K562 (cell line): ENCODE data around the gene TACC2.

- RAMPAGE, long total RNA, result no peak
- RRBS, result no CpG with 5 or more reads among the region's 13 CpGs
PRO-cap:
- standard, result no peak
- CoPRO, capped RNA only, 2 experiments, result no peak in any of the 2 experiments
- CoPRO, capped and uncapped RNA, 2 experiments, result no peak in any of the 2 experiments
- CoPRO, uncapped RNA only, 2 experiments, result no peak in any of the 2 experiments
CAGE:
- cytosol, long polyA plus RNA, result no peak
- long polyA plus RNA, result no peak
- nucleolus, long total RNA, result no peak
- nucleus, long polyA plus RNA, result no peak
Measured at GRCh38 chr10:119267260-119267900, 60.0 kb downstream of the GRK5 start.

- RAMPAGE, long total RNA, result no peak
- RRBS, result no CpG with 5 or more reads among the region's 12 CpGs
PRO-cap:
- standard, result no peak
- CoPRO, capped RNA only, 2 experiments, result no peak in any of the 2 experiments
- CoPRO, capped and uncapped RNA, 2 experiments, result no peak in any of the 2 experiments
- CoPRO, uncapped RNA only, 2 experiments, result no peak in any of the 2 experiments
CAGE:
- cytosol, long polyA plus RNA, result no peak
- long polyA plus RNA, result no peak
- nucleolus, long total RNA, result no peak
- nucleus, long polyA plus RNA, result no peak
Measured at GRCh38 chr10:119341946-119342454, 134.6 kb downstream of the GRK5 start.

- RAMPAGE, long total RNA, result no peak
- RRBS, result 62% methylated on average over 6 of the region's 22 CpGs
PRO-cap:
- standard, result no peak
- CoPRO, capped RNA only, 2 experiments, result no peak in any of the 2 experiments
- CoPRO, capped and uncapped RNA, 2 experiments, result no peak in any of the 2 experiments
- CoPRO, uncapped RNA only, 2 experiments, result no peak in any of the 2 experiments
CAGE:
- cytosol, long polyA plus RNA, result no peak
- long polyA plus RNA, result no peak
- nucleolus, long total RNA, result no peak
- nucleus, long polyA plus RNA, result no peak
Measured at GRCh38 chr10:119408661-119409733, 133.5 kb downstream of the RGS10 start.

DNA sequence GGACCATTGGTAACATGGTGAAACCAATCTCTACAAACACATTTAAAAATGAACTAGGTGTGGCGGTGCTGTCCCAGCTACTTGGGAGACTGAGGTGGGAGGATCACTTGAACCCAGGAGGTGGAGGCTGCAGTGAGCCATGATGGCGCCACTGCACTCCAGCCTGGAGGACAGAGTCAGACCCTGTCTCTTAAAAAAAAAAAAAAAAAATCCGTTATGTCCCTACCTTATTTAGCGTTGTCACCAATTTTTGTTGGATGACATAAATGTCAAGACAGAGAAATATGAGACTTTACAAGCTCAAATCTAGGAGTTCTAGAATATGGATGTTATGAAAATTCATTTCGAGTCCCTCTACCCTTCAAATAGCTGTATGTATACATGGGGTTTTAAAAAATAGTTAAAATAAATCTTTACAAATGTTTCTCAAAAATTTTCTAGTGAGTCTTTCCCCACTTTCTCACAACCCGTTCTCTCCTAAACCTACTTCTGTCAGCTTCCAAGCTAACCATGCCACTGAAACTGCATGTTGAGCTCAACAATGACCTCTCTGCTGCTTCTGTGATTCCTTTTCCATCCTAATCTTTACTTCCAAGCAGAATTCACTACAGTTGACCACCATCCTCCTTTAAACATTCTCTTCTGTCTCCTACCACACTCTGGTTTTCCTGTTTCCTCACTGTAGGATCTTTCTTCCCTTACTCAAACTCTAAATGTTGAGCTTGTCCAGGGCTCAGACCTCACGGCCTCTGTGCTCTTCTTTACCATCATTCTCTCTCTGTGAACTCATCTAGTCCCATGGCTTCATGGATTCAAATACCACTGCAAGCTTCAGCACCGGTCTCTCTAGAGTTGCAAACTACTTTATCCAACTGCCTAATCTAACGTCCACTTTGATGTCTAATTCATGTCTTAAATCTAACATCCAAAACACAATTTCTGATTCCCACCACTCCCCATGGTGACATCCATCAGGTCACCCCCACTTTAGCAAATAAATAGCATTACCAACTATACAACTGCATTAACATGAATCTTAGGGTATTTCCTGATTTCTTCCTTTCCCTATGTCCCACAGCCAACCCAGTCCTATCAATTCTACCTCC lies 11.2 kb downstream of the TIAL1 start:
- RAMPAGE, long total RNA, result no peak
- RRBS, result no CpG with 5 or more reads among the region's 9 CpGs
PRO-cap:
- standard, result no peak
- CoPRO, capped RNA only, 2 experiments, result no peak in any of the 2 experiments
- CoPRO, capped and uncapped RNA, 2 experiments, result no peak in any of the 2 experiments
- CoPRO, uncapped RNA only, 2 experiments, result no peak in any of the 2 experiments
CAGE:
- cytosol, long polyA plus RNA, result no peak
- long polyA plus RNA, result no peak
- nucleolus, long total RNA, result no peak
- nucleus, long polyA plus RNA, result no peak

- RAMPAGE, long total RNA, result no peak
- RRBS, result no CpG with 5 or more reads among the region's 1 CpG
PRO-cap:
- standard, result no peak
- CoPRO, capped RNA only, 2 experiments, result no peak in any of the 2 experiments
- CoPRO, capped and uncapped RNA, 2 experiments, result no peak in any of the 2 experiments
- CoPRO, uncapped RNA only, 2 experiments, result no peak in any of the 2 experiments
CAGE:
- cytosol, long polyA plus RNA, result no peak
- long polyA plus RNA, result no peak
- nucleolus, long total RNA, result no peak
- nucleus, long polyA plus RNA, result no peak
Measured at GRCh38 chr10:119619233-119619481, 22.4 kb upstream of the TIAL1 start.

DNA sequence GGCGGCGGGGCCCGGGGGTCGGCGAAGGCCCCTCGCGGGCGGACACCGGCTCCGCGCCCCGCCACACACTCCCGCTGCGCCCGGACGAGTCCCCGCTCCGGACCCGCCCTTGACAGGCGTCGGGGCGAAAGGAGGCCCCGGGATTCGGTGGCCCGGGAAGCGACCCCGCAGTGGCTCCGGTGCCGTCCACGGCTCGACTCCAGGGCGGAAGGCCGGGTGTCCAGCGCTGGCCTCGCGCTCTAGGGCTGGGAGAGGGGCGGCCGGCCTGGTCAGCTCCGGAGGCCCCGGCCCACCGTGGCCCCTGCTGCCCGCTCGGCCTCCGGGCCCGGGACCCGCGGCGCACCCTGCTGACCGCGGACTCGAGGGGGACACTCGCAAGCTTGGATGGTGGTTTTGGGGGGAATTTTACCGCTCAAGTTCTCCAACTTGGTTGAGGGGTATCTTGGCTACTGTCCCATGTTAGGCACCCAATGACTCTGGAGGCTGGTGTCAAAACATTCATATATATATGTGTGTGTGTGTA lies 822 bp downstream of the BAG3 start:
- RAMPAGE, long total RNA, result no peak
- RRBS, result 3% methylated on average over 29 of the region's 53 CpGs
PRO-cap:
- standard, result unidirectional peak, minus-strand start at position 478 of the sequence
- CoPRO, capped RNA only, 2 experiments, result no peak in any of the 2 experiments
- CoPRO, capped and uncapped RNA, 2 experiments, result no peak in any of the 2 experiments
- CoPRO, uncapped RNA only, 2 experiments, result no peak in any of the 2 experiments
CAGE:
- cytosol, long polyA plus RNA, result no peak
- long polyA plus RNA, result no peak
- nucleolus, long total RNA, result no peak
- nucleus, long polyA plus RNA, result no peak

DNA sequence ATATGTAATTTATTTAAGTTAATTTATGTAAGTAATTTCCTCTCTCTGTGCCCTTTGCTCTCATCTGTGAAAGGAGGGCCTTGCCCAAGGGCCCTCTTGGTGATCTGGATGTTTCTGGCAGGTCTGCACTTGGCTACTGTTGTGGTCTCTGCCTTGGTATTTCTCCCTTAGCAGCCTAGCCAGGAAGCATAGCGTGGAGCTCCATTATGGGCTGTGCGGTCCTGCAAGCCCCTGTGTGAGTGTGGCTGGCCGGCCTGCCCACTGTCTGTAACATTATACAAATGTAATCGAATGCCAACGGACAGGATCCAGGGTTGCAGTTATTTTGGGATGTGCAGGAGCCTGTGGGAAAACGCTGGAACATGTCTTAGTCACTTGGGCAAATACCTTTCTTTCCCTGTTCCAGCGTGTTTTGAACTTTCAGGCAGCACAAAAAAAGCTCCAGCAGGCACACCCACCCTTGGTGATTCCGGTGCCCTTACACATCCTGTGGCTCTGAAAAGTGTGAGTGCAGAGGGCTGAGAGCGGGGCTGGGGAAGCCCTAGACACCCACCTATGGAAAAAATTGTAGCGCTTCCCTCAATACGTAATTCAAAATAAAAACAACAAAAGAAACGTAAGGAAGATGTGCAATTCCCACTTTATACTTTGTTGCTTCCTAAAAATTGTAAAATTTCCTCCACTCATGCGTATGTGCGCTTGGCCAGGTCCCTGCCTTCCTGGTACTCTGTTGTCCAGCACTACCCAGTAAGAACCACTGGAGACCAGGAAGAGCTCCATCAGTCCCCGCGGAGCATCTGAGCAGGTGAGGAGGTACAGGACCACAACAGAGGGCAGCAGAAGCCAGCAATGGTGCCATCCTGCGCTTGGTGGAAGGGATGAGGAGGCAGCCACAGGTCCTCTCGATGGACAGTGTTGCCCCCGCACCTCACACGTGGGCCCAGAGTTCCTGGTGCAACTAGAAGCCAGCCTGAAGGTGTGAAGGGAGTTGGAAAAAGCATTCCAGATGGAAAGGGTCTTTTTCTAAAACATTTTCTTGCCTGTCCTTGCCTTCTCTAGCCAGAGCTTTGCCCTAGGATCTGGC lies 29.7 kb downstream of the BAG3 start:
- RAMPAGE, long total RNA, result no peak
- RRBS, result no CpG with 5 or more reads among the region's 20 CpGs
PRO-cap:
- standard, result no peak
- CoPRO, capped RNA only, 2 experiments, result no peak in any of the 2 experiments
- CoPRO, capped and uncapped RNA, 2 experiments, result no peak in any of the 2 experiments
- CoPRO, uncapped RNA only, 2 experiments, result no peak in any of the 2 experiments
CAGE:
- cytosol, long polyA plus RNA, result no peak
- long polyA plus RNA, result no peak
- nucleolus, long total RNA, result no peak
- nucleus, long polyA plus RNA, result no peak

- RAMPAGE, long total RNA, result no peak
- RRBS, result no CpG with 5 or more reads among the region's 5 CpGs
PRO-cap:
- standard, result no peak
- CoPRO, capped RNA only, 2 experiments, result no peak in any of the 2 experiments
- CoPRO, capped and uncapped RNA, 2 experiments, result no peak in any of the 2 experiments
- CoPRO, uncapped RNA only, 2 experiments, result no peak in any of the 2 experiments
CAGE:
- cytosol, long polyA plus RNA, result no peak
- long polyA plus RNA, result no peak
- nucleolus, long total RNA, result no peak
- nucleus, long polyA plus RNA, result no peak
Measured at GRCh38 chr10:119843043-119843483, 29.6 kb downstream of the MCMBP start.

GRCh38 chr10:120355054-120355408 lies 102.0 kb upstream of the PLPP4 start:
- RAMPAGE, long total RNA, result no peak
- RRBS, result no CpG with 5 or more reads among the region's 7 CpGs
PRO-cap:
- standard, result no peak
- CoPRO, capped RNA only, 2 experiments, result no peak in any of the 2 experiments
- CoPRO, capped and uncapped RNA, 2 experiments, result no peak in any of the 2 experiments
- CoPRO, uncapped RNA only, 2 experiments, result no peak in any of the 2 experiments
CAGE:
- cytosol, long polyA plus RNA, result no peak
- long polyA plus RNA, result no peak
- nucleolus, long total RNA, result no peak
- nucleus, long polyA plus RNA, result no peak

DNA sequence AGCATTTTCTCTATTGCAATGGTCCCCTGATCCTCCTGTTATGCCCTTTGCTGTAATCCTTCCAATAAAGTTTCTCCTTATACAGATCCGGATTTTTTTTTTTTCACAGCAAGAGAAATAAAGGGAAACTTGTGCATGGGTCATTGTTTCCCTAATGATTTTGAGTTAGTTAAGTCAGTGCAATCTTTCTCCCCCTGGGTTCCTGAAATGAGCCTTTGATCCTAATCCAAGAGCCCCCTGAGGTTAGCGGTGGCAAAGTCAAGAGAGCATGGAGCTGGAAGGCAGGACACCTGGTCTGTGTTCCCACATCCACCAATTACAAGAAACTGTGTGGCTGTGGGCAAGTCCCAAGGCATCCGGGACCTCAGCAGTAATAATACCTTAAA lies 129.4 kb upstream of the WDR11 start:
- RAMPAGE, long total RNA, result no peak
- RRBS, result no CpG with 5 or more reads among the region's 3 CpGs
PRO-cap:
- standard, result no peak
- CoPRO, capped RNA only, 2 experiments, result no peak in any of the 2 experiments
- CoPRO, capped and uncapped RNA, 2 experiments, result no peak in any of the 2 experiments
- CoPRO, uncapped RNA only, 2 experiments, result no peak in any of the 2 experiments
CAGE:
- cytosol, long polyA plus RNA, result no peak
- long polyA plus RNA, result no peak
- nucleolus, long total RNA, result no peak
- nucleus, long polyA plus RNA, result no peak

- RAMPAGE, long total RNA, result no peak
- RRBS, result no CpG with 5 or more reads among the region's 18 CpGs
PRO-cap:
- standard, result no peak
- CoPRO, capped RNA only, 2 experiments, result no peak in any of the 2 experiments
- CoPRO, capped and uncapped RNA, 2 experiments, result no peak in any of the 2 experiments
- CoPRO, uncapped RNA only, 2 experiments, result no peak in any of the 2 experiments
CAGE:
- cytosol, long polyA plus RNA, result no peak
- long polyA plus RNA, result no peak
- nucleolus, long total RNA, result no peak
- nucleus, long polyA plus RNA, result no peak
Measured at GRCh38 chr10:120905676-120906519, 54.7 kb downstream of the WDR11 start.

DNA sequence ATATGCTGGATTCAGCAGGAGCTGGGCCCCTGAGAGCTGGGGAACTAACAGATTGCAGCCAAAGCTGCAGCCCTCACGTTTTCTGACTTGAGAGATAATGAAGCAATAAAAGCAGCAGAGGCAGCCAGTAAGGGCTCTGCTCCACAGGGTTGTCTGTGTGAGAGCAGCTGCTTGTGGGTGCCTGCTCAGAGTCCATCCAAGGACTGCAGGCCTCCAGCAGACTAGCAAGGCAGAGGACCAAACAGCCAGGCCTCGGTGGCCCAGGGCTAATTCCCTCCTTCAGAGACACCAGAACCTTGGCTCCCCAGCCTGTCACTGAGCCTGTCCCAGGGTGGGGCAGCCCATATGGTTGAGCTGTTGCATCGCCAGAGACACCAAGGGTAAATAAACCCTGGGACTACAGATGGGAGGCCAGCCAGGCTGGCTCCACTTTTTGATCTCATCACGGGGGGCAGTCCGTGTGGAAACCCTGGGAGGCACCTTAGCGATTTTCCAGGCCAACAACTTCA lies 229.2 kb downstream of the WDR11 start:
- RAMPAGE, long total RNA, result no peak
- RRBS, result no CpG with 5 or more reads among the region's 6 CpGs
PRO-cap:
- standard, result no peak
- CoPRO, capped RNA only, 2 experiments, result no peak in any of the 2 experiments
- CoPRO, capped and uncapped RNA, 2 experiments, result no peak in any of the 2 experiments
- CoPRO, uncapped RNA only, 2 experiments, result no peak in any of the 2 experiments
CAGE:
- cytosol, long polyA plus RNA, result no peak
- long polyA plus RNA, result no peak
- nucleolus, long total RNA, result no peak
- nucleus, long polyA plus RNA, result no peak

DNA sequence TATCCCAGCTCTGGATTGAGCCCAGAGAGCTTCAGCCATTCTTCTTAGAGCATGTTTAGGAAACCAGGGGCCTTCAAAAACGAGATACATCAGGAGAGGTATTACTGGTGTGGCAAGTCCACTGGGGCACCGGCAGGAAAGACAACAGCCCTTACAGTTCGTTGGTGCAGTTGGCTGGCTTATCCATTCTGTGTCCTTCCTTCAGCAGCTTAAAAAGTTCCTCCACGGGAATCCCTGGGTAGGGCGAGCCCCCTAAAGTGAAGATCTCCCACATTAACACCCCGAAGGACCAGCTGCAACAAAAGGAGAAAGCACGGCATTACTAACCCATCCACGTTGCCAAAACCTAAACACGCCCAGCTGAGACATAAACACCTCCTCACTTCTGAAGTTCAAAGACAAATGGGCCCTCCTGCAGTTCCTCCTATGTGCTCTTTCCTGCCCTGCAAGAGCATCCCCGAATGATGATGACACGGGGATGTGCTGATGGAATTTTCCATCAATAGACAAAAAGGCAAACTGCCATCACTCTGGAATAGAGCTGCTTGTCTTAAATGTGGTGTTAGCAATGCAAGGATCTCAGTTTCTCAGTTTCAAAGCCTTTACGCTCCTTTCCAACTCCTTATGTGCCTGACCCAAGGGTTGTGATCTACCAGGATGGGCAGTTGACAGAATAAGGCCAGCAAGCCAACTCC lies 112.9 kb downstream of the FGFR2 start:
- RAMPAGE, long total RNA, result no peak
- RRBS, result no CpG with 5 or more reads among the region's 12 CpGs
PRO-cap:
- standard, result no peak
- CoPRO, capped RNA only, 2 experiments, result no peak in any of the 2 experiments
- CoPRO, capped and uncapped RNA, 2 experiments, result no peak in any of the 2 experiments
- CoPRO, uncapped RNA only, 2 experiments, result no peak in any of the 2 experiments
CAGE:
- cytosol, long polyA plus RNA, result no peak
- long polyA plus RNA, result no peak
- nucleolus, long total RNA, result no peak
- nucleus, long polyA plus RNA, result no peak

DNA sequence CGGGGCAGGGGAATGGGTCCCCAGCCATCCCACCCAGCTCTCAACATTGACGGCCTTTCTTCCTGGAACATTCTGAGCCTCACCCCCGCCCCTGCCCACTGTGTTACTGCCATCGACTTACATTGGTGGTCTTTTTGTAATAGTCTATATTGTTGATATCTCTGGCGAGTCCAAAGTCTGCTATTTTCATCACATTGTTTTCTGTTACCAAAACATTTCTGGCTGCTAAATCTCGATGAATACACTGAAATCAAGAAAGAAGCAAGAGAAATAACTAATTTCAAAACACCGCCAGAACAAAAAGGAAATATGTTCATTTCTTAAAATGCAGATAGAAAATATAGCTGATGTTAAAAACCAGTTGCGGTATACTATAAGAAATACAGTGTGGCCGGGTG lies 110.4 kb downstream of the FGFR2 start:
- RAMPAGE, long total RNA, result no peak
- RRBS, result no CpG with 5 or more reads among the region's 9 CpGs
PRO-cap:
- standard, result no peak
- CoPRO, capped RNA only, 2 experiments, result no peak in any of the 2 experiments
- CoPRO, capped and uncapped RNA, 2 experiments, result no peak in any of the 2 experiments
- CoPRO, uncapped RNA only, 2 experiments, result no peak in any of the 2 experiments
CAGE:
- cytosol, long polyA plus RNA, result no peak
- long polyA plus RNA, result no peak
- nucleolus, long total RNA, result no peak
- nucleus, long polyA plus RNA, result no peak

DNA sequence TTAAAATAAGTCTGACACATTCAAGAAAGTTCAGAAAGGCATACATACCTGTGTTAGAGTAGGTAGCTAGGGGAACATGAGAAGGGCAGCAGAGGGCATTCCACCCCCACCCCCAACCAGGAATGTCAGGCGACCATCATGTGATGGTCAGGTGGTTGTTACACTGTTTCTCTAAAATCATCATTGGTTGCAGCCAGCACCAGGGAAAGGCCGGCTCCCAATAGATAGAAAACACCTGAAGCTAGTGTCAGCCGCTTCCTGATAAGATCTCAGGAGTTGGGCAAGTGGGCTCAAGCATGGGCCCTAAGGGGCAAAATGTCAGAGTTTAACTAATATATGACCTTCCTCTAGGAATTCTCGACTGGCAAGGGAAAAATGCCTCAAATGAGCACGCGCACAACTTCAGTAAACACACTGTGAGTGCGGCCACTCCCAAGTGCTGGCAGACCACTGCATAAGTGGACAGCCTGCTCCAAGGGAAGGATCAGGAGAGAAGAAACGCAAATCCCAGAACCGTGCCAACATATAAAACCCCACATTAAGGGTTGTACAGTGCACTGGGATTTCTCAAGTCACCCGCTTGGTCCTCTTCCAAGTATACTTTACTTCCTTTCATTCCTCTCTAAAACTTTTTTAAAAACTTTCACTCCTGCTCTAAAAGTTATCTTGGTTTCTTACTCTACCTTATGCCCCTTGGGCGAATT lies at the start of gene TACC2:
Gene TACC2 (plus strand): TSS at position 455 of the 704 bp plus-strand sequence.
- RAMPAGE, long total RNA, result no peak
- RRBS, result no CpG with 5 or more reads among the region's 11 CpGs
PRO-cap:
- standard, result no peak
- CoPRO, capped RNA only, 2 experiments, result no peak in any of the 2 experiments
- CoPRO, capped and uncapped RNA, 2 experiments, result no peak in any of the 2 experiments
- CoPRO, uncapped RNA only, 2 experiments, result no peak in any of the 2 experiments
CAGE:
- cytosol, long polyA plus RNA, result no peak
- long polyA plus RNA, result no peak
- nucleolus, long total RNA, result no peak
- nucleus, long polyA plus RNA, result no peak

DNA sequence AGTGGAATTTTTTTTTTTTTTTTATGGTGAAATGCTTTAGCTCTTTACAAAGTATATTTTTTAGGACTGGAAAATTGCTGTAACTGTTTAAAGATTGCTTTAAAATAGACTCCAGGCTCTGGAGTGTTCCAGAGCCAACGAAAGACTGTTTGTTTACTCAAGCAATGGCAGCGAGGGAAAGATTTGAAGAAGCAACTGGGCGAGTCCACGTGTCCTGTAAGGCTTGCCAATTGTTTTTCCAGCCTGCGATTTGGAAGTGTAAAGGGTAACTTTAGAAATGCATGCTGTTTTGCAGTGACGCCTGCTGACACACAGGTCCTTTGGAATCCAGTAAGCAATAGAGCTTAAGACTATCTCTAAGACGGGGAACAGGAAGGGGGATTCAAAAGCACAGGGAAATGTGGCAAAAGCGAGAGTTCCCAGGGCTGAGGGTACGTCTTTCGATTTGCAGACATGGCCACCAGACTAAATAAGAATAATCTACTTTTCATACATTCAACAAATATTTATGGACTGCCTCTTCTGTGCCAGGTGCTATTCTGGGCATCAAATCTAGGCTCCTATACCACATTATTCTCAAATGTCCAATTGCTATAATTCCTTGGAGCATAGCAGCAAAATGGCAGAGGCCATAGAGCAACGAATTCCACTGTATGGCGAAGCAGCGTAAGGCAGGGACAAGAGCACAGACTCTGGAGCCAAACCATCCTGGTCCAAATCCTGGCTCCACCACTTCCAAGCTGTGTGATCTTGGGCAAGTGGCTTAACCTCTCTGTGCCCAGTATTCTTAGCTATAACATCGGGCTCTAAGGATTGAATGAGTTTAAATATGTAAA lies 55.9 kb downstream of the TACC2 start:
- RAMPAGE, long total RNA, result no peak
- RRBS, result no CpG with 5 or more reads among the region's 14 CpGs
PRO-cap:
- standard, result no peak
- CoPRO, capped RNA only, 2 experiments, result no peak in any of the 2 experiments
- CoPRO, capped and uncapped RNA, 2 experiments, result no peak in any of the 2 experiments
- CoPRO, uncapped RNA only, 2 experiments, result no peak in any of the 2 experiments
CAGE:
- cytosol, long polyA plus RNA, result no peak
- long polyA plus RNA, result no peak
- nucleolus, long total RNA, result no peak
- nucleus, long polyA plus RNA, result no peak

GRCh38 chr10:122056444-122057088 lies 67.6 kb downstream of the TACC2 start:
- RAMPAGE, long total RNA, result no peak
- RRBS, result no CpG with 5 or more reads among the region's 8 CpGs
PRO-cap:
- standard, result no peak
- CoPRO, capped RNA only, 2 experiments, result no peak in any of the 2 experiments
- CoPRO, capped and uncapped RNA, 2 experiments, result no peak in any of the 2 experiments
- CoPRO, uncapped RNA only, 2 experiments, result no peak in any of the 2 experiments
CAGE:
- cytosol, long polyA plus RNA, result no peak
- long polyA plus RNA, result no peak
- nucleolus, long total RNA, result no peak
- nucleus, long polyA plus RNA, result no peak

DNA sequence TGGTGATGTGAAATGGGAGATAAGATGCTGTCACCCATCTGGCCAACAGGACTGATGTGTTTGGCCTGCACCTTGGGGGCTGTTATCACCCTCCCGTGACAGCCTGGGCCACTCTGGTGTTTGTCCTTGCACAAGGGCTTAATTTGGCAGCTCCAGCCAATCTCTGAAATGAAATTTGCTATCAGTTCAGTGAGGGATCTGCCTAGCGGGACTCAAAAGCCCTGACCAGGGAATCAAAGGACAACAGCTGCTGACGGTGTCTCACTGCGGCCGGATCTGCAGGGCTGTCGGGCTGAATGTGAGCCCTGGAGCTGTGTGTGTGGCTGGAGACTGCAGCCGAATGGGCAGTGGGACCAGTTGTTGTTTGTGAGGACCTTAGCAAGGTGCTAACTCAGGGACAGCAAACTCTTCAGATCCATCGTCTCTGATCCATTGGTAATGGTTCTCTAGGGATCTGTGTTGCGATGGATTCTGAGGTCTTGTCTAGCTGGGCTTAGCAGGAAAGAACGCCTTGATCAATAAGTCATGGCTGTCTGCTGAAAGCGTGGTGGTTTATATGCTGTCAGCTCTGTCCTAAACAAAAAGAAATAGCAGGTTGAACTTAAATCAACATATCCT lies 131.2 kb upstream of the BTBD16 start:
- RAMPAGE, long total RNA, result no peak
- RRBS, result no CpG with 5 or more reads among the region's 11 CpGs
PRO-cap:
- standard, result no peak
- CoPRO, capped RNA only, 2 experiments, result no peak in any of the 2 experiments
- CoPRO, capped and uncapped RNA, 2 experiments, result no peak in any of the 2 experiments
- CoPRO, uncapped RNA only, 2 experiments, result no peak in any of the 2 experiments
CAGE:
- cytosol, long polyA plus RNA, result no peak
- long polyA plus RNA, result no peak
- nucleolus, long total RNA, result no peak
- nucleus, long polyA plus RNA, result no peak